ENCODE data around the genes H2BC12L and PWP2.

DNA sequence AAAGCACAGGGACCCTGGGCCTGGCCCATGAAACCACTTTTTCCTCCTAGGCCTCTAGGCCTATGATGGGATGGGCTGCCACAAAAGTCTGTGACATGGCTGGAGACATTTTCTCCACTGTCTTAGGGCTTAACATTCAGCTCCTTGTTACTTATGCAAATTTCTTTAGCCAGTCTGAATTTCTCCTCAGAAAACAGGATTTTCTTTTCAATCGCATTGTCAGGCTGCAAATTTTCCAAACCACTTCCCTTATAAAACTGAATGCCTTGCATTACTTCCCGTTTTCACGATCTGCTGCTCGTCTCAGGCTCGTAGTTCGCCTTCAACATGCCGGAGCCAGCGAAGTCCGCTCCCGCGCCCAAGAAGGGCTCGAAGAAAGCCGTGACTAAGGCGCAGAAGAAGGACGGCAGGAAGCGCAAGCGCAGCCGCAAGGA, at the start of gene H2BC12L:
Gene H2BC12L, plus strand, starts transcription at position 271 of the 434 bp plus-strand sequence.
- PRO-cap = no peak
- RAMPAGE, long total RNA, 2 experiments = no peak in any of the 2 experiments

GRCh38 chr21:43644571-43645064, 14.7 kb downstream of the HSF2BP start:
- PRO-cap = no peak
- RAMPAGE, long total RNA, 2 experiments = no peak in any of the 2 experiments

DNA sequence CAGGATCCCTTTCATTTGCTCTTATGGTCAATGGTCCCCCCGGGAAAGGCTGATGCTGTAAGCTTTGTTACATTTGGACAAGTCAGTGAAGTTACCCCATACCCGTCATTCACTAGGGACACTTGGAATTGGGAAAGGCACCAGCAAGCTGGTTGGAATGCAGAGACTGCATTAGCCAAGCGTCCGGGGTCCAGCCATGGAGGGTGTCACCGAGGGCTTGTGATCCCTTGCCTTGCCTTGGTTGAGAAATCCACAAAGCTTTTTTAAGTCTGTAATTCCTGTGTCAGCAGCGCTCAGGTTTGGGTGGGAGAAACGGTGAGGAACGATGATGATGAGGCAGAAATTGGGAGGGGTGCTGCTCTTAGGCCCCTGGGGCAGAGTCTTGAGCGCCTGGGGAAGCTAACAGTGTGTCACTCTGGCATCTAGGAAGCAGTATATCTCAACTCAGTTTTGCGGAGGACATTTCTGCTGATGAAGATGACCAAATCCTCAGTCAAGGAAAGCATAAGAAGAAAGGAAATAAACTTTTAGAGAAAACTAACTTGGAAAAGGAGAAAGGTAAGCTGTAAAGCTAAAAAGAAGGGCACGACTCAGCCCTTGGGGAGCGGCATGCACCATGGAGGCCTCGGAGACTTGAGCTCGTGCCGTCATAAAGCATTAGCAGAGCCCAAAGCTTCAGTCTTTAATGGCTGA, 27.2 kb downstream of the RRP1B start:
- PRO-cap = no peak
- RAMPAGE, long total RNA, 2 experiments = no peak in any of the 2 experiments

DNA sequence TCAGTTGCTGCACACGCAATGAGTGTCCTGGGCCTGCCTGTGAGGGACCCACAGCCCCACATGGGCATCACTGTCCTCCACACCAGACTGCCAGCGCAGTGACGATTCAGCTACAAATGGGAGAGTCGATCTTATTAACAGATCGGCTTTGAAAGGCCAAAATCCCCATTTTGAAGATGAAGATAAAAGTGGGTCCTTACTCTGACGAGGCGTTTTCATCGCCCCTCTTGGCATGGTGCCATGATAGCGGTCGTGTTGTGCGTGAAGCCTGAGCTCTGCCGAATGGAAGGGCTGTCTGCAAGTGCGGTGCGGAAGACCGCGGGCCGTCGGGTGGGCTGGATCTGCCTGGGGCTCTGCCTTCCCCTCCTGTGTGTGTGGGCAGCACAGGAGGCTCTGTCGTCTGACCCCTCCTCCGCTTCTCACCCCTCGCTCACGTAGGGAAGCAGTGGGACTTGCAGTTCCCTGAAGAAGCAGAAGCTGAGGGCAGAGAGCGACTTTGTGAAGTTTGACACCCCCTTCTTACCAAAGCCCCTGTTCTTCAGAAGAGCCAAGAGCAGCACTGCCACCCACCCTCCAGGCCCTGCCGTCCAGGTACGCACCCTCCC, 29.0 kb upstream of the PDXK start:
- PRO-cap = no peak
- RAMPAGE, long total RNA, 2 experiments = no peak in any of the 2 experiments

DNA sequence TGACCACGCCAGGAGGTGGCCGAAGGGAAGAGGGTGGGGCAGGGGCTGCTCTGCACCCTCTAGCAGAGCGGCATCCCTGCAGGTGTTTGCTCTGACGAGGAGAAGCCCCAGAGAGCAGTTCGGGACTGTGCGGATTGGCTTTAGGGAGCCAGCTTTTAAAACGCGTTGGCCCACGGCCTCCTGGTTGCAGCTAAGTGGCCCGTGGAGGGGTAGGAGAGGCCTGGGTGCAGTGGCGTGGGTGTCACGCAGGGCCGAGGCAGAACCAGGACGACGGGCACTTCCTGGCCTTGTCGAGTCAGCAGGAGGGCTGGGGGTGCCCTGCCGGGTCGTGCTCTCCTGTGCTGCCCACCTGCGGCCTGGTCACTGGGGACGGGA, 987 bp downstream of the PDXK start:
- PRO-cap = bidirectional peak, plus-strand start at position 111 of the sequence, minus-strand start outside the sequence
- RAMPAGE, long total RNA, 2 experiments = no peak in any of the 2 experiments

DNA sequence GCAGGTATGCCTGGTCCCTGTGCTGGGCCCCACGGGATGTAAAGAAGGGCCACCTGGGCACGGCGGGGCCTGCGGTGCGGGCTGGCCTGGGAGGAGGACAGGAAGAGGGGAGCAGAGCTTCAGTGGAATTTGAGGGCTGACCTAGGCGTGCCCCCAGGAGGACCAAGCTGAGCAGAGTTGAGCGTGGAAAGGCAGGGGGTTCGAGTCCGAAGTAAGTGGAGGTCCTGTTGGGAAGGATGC, 1.3 kb downstream of the PDXK start:
- PRO-cap = no peak
- RAMPAGE, long total RNA, 2 experiments = no peak in any of the 2 experiments

- PRO-cap = no peak
- RAMPAGE, long total RNA, 2 experiments = no peak in any of the 2 experiments
These were observed 23.7 kb downstream of the CSTB start for GRCh38 chr21:43752220-43753062.

- PRO-cap = no peak
- RAMPAGE, long total RNA, 2 experiments = no peak in any of the 2 experiments
These were observed 19.5 kb downstream of the RRP1 start for GRCh38 chr21:43808748-43809374.

- PRO-cap = no peak
- RAMPAGE, long total RNA, 2 experiments = no peak in any of the 2 experiments
These were observed 23.6 kb downstream of the RRP1 start for GRCh38 chr21:43812866-43813403.

GRCh38 chr21:43815314-43815845, 26.0 kb downstream of the RRP1 start:
- PRO-cap = no peak
- RAMPAGE, long total RNA, 2 experiments = no peak in any of the 2 experiments

- PRO-cap = no peak
- RAMPAGE, long total RNA, 2 experiments = no peak in any of the 2 experiments
These were observed 37.3 kb downstream of the AGPAT3 start for GRCh38 chr21:43902274-43902855.

GRCh38 chr21:43909851-43910349, 44.9 kb downstream of the AGPAT3 start:
- PRO-cap = no peak
- RAMPAGE, long total RNA, 2 experiments = no peak in any of the 2 experiments

DNA sequence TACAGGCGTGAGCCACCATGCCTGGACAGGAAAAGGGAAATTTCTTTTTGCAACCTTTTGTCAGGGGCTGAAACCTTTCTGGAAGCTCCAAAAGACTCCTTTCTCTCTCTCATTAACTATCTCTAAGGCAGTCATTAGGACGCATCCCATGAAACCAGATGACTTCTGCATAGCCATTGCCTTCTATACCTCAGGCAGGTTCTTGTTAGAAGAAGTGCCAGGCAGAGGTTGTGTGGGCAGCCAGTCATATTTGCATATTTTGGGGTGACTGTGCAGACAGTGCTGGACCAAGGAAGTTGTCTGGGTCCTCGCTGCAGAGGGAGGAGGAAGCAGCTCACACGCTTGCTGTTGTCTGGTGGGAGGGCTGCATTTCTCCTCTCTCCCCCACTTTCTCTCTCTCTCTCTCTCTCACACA, 72.7 kb downstream of the AGPAT3 start:
- PRO-cap = no peak
- RAMPAGE, long total RNA, 2 experiments = no peak in any of the 2 experiments

GRCh38 chr21:43985919-43986768, 26.0 kb upstream of the TRAPPC10 start:
- PRO-cap = no peak
- RAMPAGE, long total RNA, 2 experiments = no peak in any of the 2 experiments

DNA sequence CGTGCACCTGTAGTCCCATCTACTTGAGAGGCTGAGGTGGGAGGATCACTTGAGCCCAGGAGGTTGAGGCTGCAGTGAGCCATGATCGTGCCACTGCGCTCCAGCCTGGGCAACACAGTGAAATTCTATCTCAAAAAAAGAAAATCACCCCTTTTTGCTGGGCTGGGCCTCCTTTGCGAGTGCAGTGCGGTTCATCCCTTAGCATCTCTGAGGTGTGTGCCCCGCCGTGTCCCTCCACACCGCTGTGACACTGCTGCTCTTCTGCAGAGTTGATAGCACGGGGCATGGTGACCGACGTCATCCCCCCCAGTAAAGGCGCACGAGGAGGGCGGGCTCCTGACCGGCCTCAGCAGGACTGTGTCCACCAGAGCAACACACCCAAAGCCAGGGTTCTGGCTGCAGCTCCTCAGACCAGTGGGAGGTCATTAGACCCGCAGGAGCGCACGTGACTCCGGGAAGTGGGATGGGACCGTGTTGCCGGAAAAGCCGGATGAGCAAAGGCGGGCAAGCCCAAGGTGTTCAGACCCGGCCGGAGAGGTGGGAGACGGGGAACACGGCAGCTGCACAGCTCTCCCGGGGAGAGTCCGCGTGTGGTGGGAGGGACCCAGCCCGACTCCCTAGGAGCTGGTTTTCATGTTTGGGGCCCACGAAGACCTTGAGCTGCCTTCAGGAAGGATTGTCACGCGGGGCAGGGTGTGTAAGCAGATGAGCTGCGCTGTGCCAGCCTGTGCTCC, 20.8 kb upstream of the TRAPPC10 start:
- PRO-cap = no peak
- RAMPAGE, long total RNA, 2 experiments = no peak in any of the 2 experiments

- PRO-cap = no peak
- RAMPAGE, long total RNA, 2 experiments = no peak in any of the 2 experiments
These were observed 1.7 kb downstream of the TRAPPC10 start for GRCh38 chr21:44013810-44014139.

DNA sequence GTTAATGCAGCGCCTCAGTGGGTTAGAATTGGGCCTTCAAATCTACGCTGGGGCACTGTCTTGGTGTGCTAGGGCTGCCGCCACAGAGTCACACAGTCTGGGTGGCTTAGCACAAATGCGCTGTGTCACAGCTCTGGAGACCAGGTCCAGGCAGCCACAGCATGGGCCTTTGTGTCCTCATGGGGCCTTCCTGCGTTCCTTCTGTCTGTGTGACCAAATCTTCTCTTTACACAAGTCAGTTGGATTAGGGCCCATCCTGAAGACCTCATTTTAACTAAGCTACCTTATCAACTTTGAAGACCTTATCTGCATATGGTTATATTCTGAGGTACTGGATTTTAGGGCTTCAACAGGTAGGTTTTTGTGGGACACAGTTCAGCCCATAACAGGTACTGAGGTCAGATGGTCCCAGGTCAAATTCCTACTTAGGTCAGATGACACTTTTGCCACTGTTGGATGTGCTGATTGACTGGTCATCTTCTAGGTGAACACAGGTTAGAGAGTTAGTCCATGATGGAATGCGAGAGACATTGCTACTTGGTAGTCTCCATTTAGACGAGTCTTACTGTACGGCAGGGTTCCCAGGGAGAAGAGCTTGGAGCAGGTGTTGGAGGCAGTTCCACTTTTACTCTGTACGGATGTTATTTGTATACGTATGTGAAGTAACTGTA, 17.6 kb downstream of the TRAPPC10 start:
- PRO-cap = no peak
- RAMPAGE, long total RNA, 2 experiments = no peak in any of the 2 experiments

GRCh38 chr21:44054422-44055353, 42.6 kb downstream of the TRAPPC10 start:
- PRO-cap = no peak
- RAMPAGE, long total RNA, 2 experiments = no peak in any of the 2 experiments

DNA sequence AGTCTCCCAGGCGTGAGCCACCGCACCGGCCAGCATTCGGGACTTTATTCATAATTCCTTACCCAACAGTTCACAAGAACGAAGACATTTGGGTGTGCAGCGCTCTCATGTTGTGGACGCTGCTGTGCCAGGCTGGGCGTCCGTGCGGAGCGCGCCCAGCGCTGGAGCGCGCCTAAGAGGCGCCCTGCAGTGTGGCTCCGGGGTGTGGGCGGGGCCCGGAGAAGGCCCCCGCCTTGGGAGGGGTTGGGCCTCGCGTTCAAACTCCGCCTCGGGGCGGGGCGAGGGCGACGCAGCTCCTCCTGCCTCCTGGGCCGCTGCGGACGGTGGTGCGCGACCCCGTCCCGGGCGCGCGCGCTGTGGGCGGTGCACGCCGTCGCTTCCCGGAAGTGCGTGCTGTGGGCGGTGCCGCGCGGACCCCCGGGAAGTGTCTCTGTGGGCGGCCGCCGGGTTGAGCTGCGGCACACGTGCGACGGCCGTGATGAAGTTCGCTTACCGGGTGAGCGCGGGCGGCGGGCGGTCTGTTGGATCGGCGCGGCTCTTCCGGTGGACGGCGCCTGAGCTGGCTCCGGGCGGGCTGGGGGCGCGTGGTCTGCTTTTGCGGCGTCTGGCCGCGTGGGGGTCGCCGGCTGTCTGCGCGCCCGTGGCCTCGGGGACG, at the start of gene PWP2:
Gene PWP2, plus strand, starts transcription at position 461 of the 655 bp plus-strand sequence.
- PRO-cap = unidirectional peak, plus-strand start at position 461 of the sequence
- RAMPAGE, long total RNA, 2 experiments = start-site peak on the plus strand in 1 of 2 experiments, centred at position 424 of the sequence, 18 reads per replicate

GRCh38 chr21:44300281-44301170, 673 bp downstream of the PFKL start:
- PRO-cap = unidirectional peak, minus-strand start at chr21:44300372; unidirectional peak, minus-strand start at chr21:44300434; unidirectional peak, minus-strand start at chr21:44300552
- RAMPAGE, long total RNA, 2 experiments = no peak in any of the 2 experiments

All from breast epithelium (tissue), 2 donors.